Subcutaneous adipose tissue (tissue), 3 donors: ENCODE results near the genes CALN1 and BCL7B.

DNA sequence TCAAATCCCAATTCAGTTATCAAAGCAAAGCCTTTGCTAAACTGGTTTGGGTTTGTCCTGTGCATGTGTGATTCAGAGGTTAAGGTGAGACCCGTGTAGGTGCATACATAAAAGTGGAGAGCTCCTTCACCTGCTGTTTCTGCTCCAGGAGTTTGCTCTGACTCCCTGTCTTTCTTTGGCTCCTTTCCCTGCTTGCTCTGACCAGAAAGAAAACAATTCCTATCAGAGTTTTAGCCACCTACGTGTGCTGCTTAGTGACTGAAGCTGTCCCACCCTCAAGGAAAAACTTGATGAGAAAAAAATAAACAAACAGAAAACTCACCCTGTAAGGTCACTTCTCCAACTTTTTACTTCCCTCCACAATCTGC, 101.1 kb downstream of the TPST1 start:
- PRO-cap = no peak
- RAMPAGE, long total RNA, 3 experiments = no peak in any of the 3 experiments

GRCh38 chr7:66413194-66414232, 208.4 kb downstream of the TPST1 start:
- PRO-cap = bidirectional peak, plus-strand start at chr7:66413624, minus-strand start at chr7:66413542
- RAMPAGE, long total RNA, 3 experiments = no peak in any of the 3 experiments

DNA sequence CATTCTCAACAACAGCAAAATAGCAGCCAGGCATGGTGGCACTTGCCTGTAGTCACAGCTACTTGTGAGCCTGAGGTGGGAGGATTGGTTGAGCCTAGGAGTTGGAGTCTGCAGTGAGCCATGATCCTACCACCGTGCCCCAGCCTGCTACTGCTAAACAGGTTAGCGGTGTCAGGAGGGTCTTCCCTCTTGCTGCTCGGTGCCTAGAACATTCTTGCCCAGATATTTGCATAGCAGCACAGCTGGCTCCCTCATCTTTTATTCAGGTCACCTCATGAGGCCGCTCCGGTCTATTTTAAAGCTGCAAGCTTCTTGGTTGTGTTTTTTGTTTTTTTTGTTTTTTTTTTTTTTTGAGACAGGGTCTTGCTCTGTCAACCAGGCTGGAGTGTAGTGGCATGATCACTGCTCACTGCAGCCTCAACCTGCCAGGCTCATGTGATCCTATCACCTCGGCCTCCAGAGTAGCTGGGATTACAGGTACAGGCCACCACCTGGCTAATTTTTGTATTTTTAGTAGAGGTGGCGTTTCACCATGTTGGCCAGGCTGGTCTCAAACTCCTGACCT, 2.8 kb upstream of the RABGEF1 start:
- PRO-cap = no peak
- RAMPAGE, long total RNA, 3 experiments = no peak in any of the 3 experiments

DNA sequence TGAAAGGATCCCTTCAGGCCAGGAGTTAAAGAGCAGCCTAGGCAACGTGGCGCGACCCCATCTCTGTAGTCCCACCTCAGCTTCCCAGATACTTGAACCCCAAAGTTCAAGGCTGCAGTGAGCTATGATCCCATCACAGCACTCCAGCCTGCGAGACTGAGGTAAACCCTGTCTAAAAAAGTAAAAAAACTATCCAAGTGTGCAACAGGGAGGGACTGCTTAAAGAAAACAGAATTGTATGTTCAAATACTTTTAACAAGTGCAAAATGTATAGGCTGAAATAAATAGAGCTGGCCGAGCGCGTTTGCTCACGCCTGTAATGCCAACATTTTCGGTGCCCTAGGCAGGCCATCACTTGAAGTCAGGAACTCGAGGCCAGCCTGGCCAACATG, 75.8 kb upstream of the TMEM248 start:
- PRO-cap = no peak
- RAMPAGE, long total RNA, 3 experiments = no peak in any of the 3 experiments

GRCh38 chr7:66974992-66975436, 20.4 kb downstream of the SBDS start:
- PRO-cap = no peak
- RAMPAGE, long total RNA, 3 experiments = no peak in any of the 3 experiments

DNA sequence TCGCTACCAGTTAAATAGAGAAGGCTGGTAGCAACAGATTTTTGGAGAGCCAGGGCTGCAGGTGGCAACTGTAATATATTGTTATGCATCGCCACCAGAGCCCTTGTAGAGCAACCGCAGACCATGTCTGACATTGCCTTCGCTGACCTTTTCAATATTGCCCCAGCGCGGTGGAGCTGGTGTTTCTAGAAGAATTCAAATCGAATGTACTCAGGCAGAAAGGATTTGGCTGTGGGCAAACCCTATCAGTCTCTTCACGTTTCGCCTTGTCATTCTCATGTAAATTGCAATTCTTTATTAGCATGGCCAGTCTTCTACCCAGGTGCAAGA, 490.2 kb upstream of the AUTS2 start:
- PRO-cap = unidirectional peak, minus-strand start at position 104 of the sequence
- RAMPAGE, long total RNA, 3 experiments = no peak in any of the 3 experiments

DNA sequence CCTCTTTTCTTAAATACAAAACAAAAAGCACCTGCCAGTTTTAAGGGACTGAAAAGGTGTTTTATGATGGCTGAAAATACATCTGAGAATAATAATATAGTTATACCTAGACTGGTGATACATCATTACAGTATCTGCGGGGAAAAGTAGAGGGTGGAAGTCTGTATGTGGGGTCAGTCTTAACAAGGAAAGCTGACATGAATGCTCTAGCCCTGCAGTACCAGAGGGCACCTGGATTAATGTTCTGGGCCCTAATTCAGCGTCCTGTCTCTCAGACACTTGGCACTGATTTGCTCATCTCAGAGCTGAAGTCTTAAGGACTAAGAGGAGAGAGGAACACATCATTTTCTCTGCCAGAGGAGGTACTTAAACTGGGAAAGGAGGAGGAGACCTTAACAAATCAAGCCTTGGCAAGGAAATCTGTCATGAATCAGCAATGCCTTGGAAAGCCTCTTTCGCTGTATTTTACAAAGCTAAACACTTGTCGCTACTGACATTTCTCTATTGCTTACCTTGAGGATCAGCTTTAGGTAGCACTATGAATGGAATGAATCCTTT, 37.1 kb downstream of the AUTS2 start:
- PRO-cap = no peak
- RAMPAGE, long total RNA, 3 experiments = no peak in any of the 3 experiments

DNA sequence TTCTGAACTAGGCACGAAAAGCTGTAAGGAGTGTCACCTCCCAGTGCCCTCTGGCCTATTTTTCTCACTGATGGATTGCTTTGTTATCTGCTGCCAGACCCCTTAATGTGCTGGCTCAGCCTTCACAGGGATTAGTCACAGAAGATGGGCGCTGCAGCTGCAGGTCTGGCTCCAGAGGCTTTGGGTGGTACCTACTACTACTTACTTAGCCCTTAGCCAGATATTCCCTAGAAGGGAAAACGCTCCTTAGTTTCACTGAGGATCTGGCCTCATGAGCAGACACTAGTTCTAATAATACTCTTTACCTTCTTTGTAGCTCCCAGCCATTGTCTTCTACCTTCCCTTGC, 427.7 kb downstream of the AUTS2 start:
- PRO-cap = no peak
- RAMPAGE, long total RNA, 3 experiments = no peak in any of the 3 experiments

DNA sequence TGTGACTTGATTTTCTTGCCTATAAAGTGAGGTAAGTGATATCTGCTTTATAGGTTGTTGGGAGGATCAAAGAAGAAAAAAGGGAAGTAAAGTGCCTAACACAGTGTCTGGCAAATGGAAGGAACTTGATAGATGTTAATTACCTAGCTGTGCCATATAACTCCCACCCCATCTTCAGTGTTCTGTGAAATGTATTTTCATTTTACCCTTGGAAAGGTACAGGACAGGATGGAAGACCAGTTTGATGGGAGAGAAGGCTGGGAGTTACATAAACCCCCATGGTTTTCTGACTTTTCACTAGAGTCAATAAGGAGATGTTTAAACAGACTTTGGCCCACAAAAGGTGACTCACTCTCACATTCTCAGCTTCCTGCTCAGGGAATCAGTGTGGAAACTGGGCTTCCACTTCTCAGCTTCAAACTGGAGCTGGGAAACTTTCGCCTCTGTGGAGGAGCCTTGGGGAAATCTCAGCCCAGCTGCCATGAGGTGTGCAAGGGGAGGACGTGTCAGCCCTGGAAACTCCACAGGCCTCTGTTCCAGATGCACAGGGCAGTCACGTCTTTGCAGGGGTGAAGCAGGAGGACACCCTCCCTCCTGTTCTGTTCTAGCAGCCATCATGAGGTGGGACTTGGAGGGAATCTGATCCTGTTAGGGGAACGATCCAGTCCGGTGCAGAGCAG, 560.5 kb upstream of the GALNT17 start:
- PRO-cap = no peak
- RAMPAGE, long total RNA, 3 experiments = no peak in any of the 3 experiments

DNA sequence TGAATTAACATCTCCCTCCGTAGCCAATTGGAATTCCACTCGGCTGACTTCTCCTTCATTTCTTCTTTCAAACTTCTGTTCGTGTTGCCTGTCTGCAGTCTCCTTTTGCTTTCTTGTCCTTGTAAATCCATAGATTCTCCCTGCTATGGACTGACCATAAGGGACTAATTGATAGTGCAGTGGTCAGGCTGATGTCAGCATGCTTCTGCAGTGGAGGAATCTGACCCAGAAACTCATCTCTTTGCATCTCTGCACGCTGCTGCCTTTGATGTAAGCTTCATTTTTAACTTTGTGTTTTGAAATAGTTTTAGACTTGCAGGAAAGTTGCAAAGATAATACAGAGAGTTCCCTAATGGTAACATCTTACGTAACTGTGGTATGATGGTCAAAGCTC, 89.5 kb downstream of the GALNT17 start:
- PRO-cap = no peak
- RAMPAGE, long total RNA, 3 experiments = no peak in any of the 3 experiments

GRCh38 chr7:71310596-71311098, 178.7 kb downstream of the GALNT17 start:
- PRO-cap = no peak
- RAMPAGE, long total RNA, 3 experiments = no peak in any of the 3 experiments

- PRO-cap = no peak
- RAMPAGE, long total RNA, 3 experiments = no peak in any of the 3 experiments
These were observed 326.2 kb downstream of the GALNT17 start for GRCh38 chr7:71458200-71458479.

DNA sequence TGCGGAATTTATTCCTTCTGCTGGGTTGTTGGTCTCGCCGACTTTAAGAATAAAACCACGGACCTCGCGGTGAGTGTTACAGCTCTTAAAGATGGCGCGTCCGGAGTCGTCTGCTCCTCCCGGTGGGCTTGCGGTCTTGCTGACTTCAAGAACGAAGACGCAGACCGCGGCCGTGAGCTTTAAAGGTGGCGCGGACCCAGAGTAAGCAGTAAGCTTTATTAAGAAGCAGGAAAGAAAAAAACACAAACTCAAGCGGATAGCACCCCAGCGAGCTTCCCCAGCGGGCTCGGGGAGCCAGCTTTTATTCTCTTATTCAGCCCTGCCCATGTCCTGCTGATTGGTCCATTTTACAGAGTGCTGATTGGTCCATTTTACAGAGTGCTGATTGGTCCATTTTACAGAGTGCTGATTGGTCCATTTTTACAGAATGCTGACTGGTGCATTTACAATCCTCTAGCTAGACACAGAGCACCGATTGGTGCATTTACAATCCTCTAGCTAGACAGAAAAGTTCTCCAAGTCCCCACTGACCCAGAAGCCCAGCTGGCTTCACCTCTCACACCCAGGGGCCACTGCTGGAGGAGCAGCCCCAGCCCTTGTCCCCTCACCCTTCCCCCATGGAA, at the start of gene CALN1:
Gene CALN1, minus strand, starts transcription at position 276 of the 623 bp plus-strand sequence.
- PRO-cap = no peak
- RAMPAGE, long total RNA, 3 experiments = no peak in any of the 3 experiments

DNA sequence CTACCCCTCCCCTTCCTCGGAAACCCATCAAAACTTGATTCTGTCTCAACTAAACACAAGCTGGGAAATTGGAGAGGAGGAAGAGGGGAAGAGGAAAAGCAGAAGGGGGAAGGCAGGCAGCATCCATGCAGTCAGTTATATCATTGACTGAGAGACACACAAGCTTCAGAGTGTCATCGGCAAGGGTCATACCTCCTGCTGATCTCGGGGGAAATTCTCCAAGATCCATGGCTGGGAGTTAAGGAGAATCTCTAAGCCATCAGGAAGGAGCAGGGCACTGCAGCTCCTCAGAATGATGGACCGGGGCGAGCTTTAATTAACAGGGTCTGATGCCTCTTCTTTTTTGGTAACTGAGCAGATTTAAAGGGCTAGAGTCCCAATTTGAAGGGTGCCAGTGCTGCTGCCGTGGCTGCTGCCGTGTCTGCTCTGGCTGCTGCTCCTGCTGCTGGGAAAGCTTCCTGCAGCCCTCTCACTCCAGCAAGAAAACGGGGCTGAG, 34.8 kb upstream of the CALN1 start:
- PRO-cap = no peak
- RAMPAGE, long total RNA, 3 experiments = no peak in any of the 3 experiments

DNA sequence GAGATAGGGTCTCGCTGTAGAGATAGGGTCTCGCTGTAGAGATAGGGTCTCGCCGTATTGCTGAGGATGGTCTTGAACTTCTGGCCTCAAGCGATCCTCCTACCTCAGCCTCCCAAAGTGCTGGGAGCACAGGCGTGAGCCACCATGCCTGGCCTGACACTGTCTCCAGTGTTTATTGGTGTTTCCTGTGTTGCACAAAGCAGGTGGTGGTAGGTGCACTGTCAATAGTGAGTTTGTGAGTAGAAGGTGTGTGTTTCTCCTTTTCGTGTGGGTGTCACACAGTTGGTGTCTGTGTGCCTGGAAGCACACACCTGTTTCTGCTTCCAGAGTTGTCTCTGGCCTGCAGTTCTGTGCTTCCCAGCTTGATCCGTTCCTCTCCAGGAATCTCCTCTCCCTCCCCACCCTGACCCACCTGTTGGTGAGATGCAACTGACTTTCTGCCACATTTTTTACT, 10.3 kb upstream of the POM121 start:
- PRO-cap = no peak
- RAMPAGE, long total RNA, 3 experiments = no peak in any of the 3 experiments

- PRO-cap = no peak
- RAMPAGE, long total RNA, 3 experiments = no peak in any of the 3 experiments
These were observed 13.5 kb downstream of the POM121 start for GRCh38 chr7:72938332-72938838.

DNA sequence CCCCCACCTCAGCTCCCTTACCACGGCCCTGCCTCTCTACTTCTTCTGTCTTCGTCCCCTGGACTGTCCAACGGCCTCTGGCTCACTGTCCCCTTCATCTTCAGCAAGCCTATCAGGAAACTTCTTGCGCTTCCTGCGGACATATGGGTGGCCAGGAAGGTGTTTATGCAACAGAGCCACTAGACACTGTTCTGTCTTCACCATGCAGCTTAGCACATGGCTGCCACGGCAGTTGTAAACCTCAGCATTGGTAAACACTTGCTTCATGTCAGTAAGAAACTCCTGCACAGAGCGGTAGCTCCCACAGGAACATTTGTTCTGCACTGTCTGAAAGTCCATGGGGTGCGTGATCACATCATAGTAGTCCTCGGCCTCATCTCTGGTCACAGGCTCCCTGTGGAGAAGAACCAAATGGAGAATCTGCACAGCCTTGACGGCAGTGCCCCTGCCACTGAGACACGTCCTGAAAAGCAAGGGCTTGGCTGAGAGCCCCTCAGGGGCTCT, 8.6 kb downstream of the FZD9 start:
- PRO-cap = no peak
- RAMPAGE, long total RNA, 3 experiments = no peak in any of the 3 experiments

GRCh38 chr7:73469320-73470107, 35.9 kb downstream of the FZD9 start:
- PRO-cap = no peak
- RAMPAGE, long total RNA, 3 experiments = no peak in any of the 3 experiments

DNA sequence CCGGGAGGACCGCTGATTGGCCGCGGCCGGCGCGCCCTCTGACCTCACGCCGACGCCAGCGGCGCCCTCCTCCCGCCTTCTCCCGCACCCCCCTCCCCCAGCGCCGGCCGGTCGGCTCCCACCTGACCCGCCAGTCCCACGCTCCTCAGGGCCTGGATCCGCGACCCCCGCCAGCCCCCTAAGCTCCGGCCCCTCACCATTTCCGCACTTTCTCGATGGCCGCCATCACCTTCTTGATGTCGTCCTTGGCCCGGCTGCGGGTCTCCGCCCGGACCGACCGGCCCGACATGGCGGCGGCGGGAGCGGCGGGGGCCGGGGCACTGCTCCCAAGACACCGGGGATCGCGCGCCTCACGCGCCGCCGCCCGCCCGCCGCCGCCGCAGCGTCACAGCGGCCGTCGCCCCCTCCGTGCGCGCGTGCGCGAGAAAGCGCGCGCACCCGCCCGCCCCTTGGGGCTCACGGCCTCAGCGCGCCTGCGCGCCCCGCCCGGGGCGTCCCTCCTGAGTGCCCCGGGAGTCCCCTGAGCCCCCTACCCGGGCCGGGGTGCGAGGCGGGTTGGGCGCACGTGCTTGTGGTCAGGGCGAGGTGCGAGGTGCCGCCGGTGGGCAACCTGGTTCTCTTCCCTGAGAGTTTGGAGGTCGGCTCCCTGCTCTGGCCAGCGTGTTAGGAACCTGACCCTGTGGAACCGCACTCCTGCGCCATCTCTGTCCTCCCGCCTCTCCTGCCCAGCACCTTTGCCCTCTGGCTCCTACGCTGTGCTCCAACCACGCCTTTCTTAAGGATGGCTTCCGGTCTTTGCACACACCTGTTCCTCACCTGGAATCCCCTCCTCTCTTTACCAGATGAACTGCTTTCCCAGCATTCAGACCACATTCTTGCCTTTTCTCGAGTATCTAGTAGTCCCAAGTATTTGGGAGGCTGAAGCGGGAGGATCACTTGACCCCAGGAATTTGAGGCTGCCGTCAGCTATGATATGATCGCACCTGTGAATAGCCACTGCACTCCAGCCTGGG, at the start of gene BCL7B:
Gene BCL7B, minus strand, starts transcription at position 401 of the 1,013 bp plus-strand sequence.
- PRO-cap = bidirectional peak, plus-strand start at position 85 of the sequence, minus-strand start outside the sequence; bidirectional peak, plus-strand start at position 515 of the sequence, minus-strand start at position 389 of the sequence; unidirectional peak, minus-strand start at position 723 of the sequence
- RAMPAGE, long total RNA, 3 experiments = start-site peak on the minus strand in 2 of 3 experiments, centred at positions 332 to 334 of the sequence, 31 to 38 reads per replicate

DNA sequence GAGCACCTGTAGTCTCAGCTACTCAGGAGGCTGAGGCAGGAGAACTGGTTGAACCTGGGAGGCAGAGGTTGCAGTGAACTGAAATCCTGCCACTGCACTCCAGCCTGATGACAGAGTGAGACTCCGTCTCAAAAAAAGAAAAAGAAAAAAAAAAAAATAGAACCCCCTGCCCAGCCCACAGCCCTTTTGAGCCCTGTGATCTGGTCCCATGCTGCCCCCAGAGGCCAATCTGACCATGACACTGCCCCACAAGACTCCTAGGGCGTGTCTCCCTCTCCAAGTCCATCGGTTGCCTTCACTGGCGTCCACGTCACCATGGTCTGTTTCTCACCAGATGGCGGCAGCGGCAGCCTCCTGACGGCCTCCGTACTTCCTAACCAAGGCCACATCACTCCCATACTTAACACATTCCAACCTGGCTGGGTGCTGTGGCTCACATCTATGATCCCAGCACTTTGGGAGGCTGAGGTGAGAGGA, 18.0 kb downstream of the BUD23 start:
- PRO-cap = no peak
- RAMPAGE, long total RNA, 3 experiments = no peak in any of the 3 experiments